Cardiac septum (tissue), 1 donor: ENCODE results near the gene TGFBR3L.

DNA sequence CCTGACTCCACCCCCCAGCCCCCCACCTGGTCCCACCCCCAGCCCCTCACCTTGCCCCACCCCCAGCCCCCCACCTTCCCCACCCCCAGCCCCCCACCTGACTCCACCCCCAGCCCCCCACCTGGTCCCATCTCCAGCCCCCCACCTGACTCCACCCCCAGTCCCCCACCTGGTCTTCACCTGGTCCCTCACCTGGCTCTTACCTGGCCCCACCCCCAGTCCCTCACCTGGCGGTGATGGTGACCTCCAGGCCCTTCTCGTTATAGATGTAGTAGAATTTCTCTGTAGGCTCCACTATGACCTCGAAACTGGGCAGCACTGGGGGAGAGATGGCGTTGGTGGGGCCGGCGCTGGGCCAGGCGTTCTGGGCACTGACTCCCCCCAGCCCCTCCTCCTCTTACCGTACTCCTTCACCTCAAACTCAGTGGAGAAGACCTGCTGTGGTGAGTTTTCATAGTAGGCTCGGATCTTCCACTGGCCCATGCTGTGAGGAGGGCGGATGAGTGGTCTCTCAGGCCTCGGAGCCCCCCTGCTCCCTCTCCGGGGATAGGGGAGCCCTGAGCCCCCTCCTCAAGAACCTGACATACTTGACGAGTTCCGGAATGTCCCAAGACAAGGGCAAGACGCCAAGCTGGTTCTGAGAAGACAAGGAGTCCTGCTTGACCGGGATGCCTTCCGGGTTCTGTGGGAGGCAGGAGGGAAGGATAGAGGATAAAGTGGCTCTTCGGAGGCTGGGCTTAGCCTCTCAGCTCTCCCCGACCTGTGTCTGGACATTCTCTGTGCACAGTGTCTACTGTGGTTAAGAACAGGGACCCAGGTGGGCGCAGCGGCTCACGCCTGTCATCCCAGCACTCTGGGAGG lies 6.5 kb downstream of the C3 start:
- PRO-cap: no peak

- PRO-cap: no peak
Measured at GRCh38 chr19:6717665-6718846, 2.4 kb downstream of the C3 start.

DNA sequence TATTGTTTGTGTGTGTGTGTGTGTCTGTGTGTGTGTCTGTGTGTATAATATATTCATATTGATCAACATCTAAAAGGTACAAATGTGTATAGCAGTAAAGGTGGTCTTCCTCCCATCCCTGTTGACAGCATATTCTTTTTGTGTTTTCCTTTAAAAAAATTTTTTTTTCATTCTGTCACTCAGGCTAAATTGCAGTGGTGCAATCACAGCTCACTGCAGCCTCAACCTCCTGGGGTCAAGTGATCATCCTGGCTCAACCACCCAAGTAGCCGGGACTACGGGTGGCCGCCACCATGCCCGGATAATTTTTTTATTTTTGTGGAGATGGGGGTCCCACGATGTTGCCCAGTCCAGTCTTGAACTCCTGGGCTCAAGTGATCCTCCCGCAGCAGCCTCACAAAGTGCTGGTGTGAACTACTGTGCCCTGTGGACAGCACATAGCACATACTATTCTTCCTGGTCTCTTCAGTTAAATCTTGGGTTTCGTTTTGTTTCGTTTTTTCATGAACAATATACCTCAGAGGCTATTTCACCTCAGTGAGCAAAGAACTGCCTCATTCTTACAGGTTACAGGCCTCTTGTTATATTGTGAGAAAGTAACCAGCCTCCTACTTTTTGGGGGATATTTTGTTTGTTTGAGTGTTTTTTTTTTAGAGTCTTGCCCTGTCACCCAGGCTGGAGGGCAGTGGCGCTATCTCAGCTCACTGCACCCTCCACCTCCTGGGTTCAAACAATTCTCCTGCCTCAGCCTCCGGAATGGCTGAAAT lies 1.2 kb upstream of the C3 start:
- PRO-cap: no peak

DNA sequence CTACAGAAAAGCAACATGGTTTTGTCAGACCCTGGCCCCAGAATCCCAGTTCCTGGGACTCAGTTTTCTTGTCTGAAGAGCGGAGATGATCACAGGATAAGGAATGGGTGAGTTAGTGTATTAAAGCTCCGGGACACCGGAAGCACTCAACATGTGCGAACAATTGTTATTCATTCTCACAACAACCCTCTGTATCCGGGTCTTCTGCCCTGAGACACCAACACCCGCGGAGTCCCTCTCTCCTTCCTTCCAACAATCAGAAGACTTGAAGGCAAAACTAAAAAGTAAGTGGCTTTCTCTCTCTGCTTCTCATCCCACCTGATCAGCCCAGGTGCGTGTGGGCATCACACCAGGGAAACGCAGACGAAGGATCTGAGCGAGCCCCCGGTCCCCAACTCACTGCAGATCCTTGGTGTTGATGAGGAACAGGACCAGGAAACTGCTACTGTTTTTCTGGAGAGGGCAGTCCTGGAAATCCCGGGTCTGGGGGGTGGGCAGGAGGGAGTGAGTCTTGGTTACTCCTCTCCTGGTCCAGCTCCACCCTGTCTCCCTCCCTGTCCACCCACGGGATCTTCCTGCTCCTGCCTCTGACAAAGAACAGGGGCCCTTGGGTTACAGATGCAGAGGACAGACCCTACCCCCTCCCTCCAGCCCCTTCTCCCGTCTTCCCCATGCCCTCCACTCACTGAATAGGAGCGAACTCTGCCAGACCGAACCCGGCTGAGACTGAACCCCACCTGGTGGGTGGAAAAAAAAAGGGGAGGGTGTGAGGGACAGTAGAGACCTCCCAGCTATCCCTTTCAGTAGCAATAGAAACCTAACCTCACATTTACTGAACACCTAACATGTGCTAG lies 1.9 kb downstream of the GPR108 start:
- PRO-cap: no peak

DNA sequence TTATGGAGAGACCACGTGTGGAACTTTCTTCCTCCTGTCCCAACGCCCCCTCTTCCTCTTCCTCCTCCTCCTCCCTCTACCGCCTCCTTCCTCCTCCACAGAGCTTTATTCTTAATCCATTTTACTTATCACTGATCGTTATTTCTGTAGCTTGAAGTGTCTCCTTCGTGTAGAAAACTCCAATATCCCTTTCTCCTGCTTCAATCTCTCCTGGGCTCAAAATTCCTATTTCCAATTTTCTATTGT lies 53.5 kb downstream of the MBD3L2B start:
- PRO-cap: no peak

DNA sequence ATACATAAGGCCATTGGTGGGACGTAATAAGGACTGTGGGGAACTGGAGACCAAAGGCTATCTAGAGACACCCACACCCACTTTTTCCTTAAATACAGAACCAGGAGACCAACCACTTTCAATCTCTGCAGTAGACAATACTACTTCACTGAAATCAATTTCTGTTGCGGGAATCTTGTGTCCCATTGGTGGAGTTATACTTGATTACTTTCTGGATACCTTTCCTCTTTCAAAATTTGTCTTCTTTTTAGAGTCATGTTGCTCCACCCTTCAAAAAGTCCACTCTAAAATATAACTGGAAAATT lies 24.7 kb downstream of the MBD3L2B start:
- PRO-cap: no peak

- PRO-cap: no peak
Measured at GRCh38 chr19:7114961-7115995, 45.8 kb downstream of the ZNF557 start.

DNA sequence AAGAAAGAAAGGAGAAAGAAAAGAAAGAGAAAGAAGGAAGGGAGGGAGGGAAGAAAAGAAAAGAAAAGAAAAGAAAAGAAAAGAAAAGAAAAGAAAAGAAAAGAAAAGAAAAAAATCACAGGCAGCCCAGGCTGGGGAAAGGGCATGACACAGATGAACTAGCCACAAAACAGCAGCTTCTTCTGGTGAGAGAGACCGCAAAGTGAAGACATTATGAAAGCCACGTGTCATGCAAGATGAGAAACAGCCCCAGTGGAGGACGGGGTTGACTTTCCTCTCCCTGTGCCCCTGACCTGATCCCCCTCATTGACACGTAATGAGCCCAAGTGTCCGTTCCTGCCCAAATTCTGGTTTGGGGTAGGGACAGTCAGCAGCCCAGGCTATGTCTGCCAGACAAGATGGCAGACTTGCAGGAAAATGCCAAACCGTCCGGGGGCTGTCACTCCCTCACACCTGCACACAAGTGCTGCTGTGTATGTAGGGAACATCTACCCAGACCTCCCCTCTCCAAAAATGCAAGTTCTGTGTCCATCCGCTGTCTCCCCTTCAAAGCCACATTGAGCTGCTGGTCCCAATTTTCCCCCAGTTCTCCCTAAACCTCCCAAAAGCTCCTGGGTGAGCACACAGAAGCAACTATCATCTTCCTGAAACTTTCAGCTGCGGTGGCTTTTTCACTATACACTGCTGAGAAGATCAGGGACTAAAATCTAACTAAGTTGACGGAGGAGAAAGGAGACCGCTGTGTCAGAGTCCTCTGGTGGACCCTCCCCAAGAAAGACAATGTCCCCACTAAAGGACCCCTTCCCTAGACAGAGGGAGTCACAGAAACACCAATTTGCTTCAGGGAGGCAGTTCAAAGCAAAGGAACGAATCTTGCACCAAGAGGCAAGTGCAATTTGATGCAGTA lies 101.8 kb downstream of the INSR start:
- PRO-cap: no peak

GRCh38 chr19:7415493-7416148 lies 66.9 kb downstream of the ARHGEF18 start:
- PRO-cap: no peak

- PRO-cap: no peak
Measured at GRCh38 chr19:7483685-7484124, 5.1 kb downstream of the PEX11G start.

- PRO-cap: no peak
Measured at GRCh38 chr19:7516281-7516547, 311 bp downstream of the ZNF358 start.

- PRO-cap: unidirectional peak, minus-strand start at chr19:7523469
Measured at GRCh38 chr19:7523322-7523788, 931 bp downstream of the MCOLN1 start.

GRCh38 chr19:7605062-7605817 lies 9.6 kb downstream of the CAMSAP3 start:
- PRO-cap: no peak

DNA sequence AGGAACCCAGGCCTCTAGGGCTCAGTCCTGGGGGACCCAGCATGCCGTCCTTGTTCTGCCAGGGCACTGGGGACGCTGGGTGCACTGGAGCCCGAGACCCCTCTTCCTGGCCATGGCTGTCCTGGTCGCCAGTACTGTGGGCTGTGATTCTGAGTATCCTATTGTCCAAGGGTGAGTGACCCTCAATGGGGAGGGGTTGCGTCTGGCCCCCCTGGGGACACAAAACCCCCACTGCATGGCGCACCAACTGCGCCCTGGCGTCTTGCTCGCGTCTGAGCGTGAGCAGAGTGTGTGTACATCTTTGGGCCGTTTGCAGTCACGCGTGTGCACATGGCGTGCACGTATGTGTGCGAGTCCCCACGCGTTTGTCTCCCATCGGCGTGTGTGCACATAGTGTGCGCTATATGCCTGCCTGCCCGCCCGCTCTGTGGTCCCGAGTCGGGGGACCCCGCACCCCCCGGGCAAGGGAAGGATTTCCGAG lies 24.8 kb downstream of the CLEC4M start:
- PRO-cap: no peak

DNA sequence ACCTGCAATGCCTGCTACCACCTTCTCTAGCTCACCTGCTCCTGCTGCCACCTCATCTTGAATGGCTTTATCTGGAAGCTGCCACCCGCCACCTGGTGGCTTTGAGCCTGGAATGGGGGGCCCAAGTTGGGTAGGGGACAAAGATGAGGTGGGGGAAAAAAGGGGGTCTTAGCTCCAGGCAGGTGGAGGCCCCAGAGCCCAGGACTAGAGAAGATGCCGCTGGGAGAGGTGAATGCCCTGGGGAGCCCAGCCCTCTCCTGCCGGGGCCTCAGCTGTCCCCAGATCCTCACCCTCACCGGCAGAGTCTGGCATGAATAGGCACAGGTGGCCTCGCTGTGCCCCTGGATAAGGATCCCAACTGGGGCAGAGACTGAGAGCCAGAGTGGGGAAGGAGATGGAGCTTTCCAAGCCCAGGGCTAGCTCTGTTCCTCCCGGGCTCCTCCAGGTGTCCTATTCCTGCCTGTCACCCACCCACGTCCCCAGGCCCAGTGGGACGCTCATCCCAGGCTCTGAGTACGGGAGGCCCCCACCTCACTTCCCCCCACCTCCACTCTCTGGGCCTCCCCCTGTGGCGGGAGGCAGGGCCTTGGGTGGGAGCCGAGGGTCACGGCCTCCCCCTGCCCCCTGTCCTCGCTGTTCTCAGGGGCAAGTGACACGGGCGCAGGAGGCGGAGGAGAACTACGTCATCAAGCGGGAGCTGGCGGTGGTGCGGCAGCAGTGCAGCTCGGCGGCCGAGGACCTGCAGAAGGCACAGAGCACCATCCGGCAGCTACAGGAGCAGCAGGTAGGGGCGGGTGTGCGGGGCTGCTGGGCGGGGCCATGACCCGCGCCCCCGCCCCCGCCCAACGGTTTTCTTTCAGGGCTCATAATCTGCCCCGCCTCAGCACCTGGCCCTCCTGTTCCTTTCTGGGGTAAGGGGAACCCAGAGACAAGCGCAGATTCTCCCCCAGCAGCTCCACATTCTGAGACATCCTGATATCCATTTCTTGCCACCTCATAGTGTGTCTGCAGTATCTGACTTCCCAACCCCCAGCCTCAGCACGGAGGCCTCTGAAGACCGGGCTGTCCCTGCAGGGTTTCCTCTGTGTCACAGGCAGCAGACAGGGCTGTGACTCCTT lies 16.3 kb downstream of the PRR36 start:
- PRO-cap: no peak

DNA sequence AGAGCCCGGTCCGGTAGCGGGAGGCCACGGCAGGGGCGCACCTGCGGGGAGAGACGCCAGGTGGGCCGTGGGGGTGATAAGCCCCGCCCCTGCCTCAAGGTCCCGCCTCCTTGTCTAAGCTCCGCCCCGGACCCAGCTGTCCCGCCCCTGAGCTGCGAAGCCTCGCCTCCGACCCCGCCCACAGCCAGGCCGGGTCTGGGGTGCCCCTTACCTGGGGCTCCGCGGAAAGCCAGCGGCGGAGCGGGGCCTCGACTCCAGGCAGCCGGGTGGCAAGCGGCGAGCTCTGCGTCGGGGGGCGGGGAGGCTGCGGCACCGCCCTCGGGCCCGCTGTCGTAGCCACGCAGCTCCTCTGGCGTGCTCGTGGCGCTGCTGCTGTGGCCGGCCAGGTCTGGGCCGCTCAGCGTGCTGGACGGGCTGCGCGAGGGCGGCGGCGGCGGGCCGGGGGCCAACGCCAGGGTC lies 4.7 kb downstream of the PRR36 start:
- PRO-cap: no peak

DNA sequence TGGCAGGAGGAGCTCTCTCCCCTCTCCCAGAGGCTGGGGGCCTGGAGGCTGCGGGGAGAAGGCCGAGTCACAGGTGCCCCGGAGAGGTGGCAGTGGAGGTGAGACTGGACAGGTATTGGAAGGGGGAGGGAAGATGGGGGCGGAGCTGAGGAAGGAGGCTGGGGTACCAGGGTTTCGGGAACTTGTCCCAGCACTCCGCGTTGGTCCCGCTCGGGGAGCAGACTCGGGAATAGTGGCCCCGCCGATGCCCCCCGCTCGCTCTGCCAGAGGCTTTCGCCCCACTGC lies 996 bp downstream of the PRR36 start:
- PRO-cap: no peak

DNA sequence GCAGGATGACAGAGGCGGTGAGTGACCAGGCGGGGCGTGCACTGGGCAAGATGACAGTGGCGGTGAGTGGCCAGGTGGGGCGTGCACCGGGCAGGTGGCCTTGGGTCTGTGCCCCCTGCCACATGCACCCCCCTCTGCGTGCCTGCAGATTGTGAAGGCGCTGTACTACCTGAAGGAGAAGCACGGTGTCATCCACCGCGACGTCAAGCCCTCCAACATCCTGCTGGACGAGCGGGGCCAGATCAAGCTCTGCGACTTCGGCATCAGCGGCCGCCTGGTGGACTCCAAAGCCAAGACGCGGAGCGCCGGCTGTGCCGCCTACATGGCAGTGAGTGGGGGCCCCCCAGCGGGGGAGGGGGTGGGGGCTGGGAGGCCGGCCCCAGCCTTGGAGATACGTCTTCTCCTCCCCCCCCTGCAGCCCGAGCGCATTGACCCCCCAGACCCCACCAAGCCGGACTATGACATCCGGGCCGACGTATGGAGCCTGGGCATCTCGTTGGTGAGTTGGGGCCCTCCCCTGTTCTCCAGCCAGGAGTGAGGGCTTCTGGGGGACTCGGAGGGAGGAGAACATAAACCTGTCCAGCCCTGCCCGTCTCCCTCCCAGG lies 3.7 kb upstream of the TGFBR3L start:
- PRO-cap: no peak

DNA sequence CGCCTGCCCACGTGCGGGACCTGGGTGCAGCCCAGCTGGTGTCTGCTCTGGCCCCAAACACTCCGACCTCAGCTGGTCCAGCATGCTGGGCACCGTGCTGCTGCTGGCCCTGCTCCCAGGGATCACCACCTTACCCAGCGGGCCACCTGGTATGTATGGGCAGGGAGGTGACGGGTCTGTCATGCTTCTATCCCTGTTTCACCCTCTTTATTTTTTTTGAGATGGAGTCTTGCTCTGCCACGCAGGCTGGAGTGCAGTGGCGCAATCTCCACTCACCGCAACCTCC lies at the start of gene TGFBR3L:
TGFBR3L (plus strand) TSS at position 56 of the 286 bp plus-strand sequence.
- PRO-cap: no peak

- PRO-cap: unidirectional peak, plus-strand start at chr19:7921017
Measured at GRCh38 chr19:7920894-7921385, 802 bp downstream of the SNAPC2 start.